Transverse colon (tissue), 4 donors: ENCODE results near the genes CYP2A13, CCDC97 and RPS19.

DNA sequence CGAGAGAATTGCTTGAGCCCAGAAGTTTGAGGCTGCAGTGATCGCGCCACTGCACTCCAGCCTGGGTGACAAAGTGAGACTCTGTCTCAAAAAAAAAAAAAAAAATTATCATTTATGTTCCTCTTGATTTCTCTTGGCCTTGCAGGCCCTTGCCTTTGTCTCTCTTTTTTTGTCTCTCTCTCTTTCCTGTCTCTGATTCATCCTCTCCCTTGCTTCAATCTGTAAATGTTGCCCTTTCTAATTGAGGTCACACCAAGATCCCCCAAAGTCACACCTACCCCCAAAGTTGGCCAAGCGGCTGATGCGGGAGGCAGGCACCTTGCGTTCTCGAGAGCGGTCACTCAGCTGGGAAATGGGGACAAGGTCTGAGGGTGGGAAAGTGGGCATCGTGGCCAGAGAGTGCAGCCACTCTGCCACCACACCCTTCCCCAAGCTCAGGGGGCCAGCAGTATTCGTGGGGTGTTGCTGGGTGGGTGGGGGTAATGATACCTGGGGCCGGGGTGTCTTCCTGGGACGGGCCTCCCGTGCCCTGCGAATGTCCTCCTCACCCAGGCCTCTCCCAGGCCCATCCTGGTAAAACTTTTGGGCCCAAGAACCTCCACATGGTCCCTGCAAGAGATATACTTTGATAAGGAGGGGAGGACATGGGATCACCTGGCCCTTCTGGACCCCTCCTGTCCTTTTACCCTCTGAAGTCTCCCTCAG, 2.7 kb downstream of the COQ8B start:
- PRO-cap = no peak
- RAMPAGE, long total RNA, 4 experiments = start-site peak on the minus strand in 1 of 4 experiments, centred at position 568 of the sequence, 9 reads per replicate

DNA sequence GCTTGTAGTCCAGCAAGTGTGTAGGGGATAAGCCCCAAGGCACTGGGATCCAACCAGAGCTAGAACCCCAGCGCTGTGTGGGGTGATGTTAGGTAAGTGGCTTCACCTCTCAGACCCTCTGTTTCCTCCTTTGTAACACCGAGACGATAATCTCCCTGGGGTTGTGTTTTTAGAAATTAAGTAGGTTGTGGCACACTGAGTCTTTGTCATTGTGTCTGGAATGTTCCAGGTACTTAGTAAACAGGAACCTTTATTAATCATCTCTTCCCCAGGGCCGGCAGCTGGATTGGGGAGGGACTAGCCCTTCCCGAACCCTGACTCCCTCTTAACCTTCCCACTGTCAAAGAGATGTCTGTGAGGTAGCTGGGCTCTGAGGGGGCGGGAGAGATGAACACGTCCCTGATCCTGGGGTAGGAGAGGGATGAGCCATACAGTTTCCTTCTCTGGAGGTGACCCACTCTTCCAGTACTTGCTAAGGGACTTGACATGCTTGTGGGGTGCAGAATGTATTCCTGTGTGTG, 5.3 kb downstream of the ITPKC start:
- PRO-cap = no peak
- RAMPAGE, long total RNA, 4 experiments = no peak in any of the 4 experiments

GRCh38 chr19:40800362-40800666, 1.3 kb downstream of the EGLN2 start:
- PRO-cap = no peak
- RAMPAGE, long total RNA, 4 experiments = no peak in any of the 4 experiments

DNA sequence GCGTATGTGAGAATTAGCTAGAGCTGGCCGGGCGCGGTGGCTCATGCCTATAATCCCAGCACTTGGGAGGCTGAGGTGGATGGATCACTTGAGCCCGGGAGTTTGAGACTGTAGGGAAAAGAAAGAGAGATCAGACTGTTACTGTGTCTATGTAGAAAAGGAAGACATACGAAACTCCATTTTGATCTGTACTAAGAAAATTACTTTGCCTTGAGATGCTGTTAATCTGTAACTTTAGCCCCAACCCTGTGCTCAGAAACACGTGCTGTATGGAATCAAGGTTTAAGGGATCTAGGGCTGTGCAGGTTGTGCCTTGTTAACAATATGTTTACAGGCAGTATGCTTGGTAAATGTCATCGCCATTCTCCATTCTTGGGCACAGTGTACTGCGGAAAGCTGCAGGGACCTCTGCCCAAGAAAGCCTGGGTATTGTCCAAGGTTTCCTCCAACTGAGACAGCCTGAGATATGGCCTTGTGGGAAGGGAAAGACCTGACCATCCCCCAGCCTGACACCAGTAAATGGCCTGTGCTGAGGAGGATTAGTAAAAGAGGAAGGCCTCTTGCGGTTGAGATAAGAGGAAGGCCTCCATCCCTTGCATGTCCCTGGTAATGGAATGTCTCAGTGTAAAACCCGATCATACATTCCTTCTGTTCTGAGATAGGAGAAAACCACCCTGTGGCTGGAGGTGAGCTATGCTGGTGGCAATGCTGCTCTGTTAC, 23.7 kb downstream of the EGLN2 start:
- PRO-cap = no peak
- RAMPAGE, long total RNA, 4 experiments = no peak in any of the 4 experiments

GRCh38 chr19:41088071-41088546, at the start of gene CYP2A13:
CYP2A13 (plus strand) TSS chr19:41088451.
- PRO-cap = no peak
- RAMPAGE, long total RNA, 4 experiments = no peak in any of the 4 experiments

- PRO-cap = bidirectional peak, plus-strand start at chr19:41174499, minus-strand start at chr19:41174246
- RAMPAGE, long total RNA, 4 experiments = no peak in any of the 4 experiments
Measured at GRCh38 chr19:41174087-41175105, 18.6 kb upstream of the CYP2S1 start.

GRCh38 chr19:41309678-41310813, at the start of gene CCDC97:
CCDC97 (plus strand) TSS chr19:41310172.
- PRO-cap = bidirectional peak, plus-strand start at chr19:41310228, minus-strand start at chr19:41310115; bidirectional peak, plus-strand start at chr19:41310462, minus-strand start at chr19:41310387
- RAMPAGE, long total RNA, 4 experiments = start-site peak on the plus strand in 2 of 4 experiments, at chr19:41310142-41310217 at its widest, 32 to 52 reads per replicate

DNA sequence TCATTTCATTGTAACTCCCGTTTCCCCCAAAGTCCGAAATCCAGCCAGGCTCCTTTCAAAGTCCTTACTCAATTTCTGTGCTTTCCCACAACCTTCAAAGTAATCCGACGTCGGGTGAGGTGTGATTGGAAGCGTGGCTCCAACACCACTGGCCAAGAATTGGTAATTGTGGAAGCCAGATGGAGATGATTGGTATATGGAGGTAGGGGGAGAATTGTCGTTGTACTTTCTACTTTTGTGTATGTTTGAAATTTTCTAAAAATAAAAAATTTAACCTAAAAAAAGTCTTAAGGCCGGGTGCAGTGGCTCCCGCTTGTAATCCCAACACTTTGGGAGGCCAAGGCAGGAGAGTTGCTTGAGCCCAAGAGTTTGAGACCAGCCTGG, 834 bp downstream of the CCDC97 start:
- PRO-cap = no peak
- RAMPAGE, long total RNA, 4 experiments = no peak in any of the 4 experiments

GRCh38 chr19:41328185-41329504, 18.7 kb downstream of the CCDC97 start:
- PRO-cap = unidirectional peak, minus-strand start at chr19:41328707
- RAMPAGE, long total RNA, 4 experiments = no peak in any of the 4 experiments

DNA sequence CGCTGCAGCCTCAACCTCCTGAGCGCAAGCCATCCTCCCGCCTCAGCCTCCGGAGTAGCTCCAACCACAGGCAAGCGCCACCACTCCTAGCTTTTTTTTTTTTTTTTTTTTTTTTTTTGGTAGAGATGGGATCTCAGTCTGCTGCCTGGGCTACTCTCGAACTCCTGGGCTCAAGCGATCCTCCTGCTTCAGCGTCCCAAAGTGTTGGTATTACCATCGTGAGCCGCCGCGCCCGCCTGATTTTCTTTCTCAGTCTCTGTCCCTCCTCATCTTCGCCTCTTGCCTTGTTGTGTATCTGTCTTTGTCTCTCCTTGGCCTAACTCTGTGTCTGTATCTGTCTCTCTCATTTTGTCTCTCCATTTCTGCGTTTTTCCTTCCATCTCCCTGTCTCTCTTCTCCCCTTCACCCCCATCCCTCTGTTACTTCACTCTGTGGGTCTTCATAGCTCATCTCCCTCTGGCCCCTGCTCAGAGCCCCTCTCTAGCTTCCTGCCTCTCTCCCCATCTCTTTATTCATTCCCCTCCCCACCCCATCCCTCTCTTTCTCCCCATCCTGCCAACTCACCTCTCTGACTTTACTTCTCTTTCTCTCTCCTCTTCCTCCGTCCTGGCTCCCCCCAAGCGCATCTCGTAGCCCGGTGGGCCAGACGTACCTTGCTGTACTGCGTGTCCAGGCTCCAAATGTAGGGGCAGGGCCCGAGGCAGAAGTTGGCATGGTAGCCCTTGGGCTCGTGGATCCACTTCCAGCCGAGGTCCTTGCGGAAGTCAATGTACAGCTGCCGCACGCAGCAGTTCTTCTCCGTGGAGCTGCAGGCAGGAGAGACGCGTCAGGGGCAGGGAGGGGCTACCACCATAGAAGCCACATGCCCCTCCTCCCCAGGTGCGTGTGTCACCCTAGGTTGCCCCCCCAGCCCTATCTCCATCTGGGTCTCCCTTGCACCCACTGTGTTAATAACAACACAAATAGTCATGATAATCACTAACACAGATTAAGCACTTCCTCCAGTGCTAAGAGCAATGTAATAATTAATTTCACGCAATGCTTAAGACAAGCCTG, 21.8 kb downstream of the CCDC97 start:
- PRO-cap = no peak
- RAMPAGE, long total RNA, 4 experiments = no peak in any of the 4 experiments

DNA sequence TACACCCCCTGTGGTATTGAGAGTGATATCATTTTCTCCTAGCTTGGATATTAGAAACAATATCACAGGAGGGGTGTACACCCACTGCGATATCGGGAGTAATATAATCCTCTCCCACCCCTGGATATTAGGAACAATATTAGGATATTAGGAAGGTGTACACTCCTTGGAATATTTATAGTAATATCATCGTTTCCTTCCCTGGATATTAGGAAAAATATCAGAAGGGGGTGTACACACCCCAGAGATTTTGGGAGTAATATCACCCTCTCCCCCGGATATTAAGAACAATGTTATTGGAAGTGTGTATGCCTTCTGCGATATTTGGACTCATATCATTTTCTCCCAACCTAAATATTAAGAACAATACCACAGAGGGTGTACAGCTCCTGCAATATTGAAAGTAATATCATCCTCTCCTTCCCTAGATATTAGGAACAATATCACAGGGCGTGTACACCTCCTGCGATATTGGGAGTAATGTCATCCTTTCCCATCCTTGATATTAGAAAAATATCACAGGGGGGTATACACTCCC, 24.6 kb downstream of the ERICH4 start:
- PRO-cap = no peak
- RAMPAGE, long total RNA, 4 experiments = no peak in any of the 4 experiments

DNA sequence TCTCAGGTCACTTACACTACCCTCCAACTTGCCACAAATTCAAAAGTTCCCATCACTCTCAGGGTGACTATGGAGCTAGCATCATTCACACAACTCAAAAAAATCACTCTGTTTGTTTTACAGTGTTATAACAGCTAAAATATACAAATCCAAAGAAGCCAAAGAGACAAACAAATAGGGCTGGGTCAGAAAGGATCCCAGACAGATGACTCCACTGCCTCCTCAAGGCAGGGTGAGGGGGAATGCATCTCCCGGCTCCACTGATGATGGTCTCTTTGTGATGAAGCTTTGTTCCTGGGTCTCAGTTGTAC, 54.3 kb downstream of the ERICH4 start:
- PRO-cap = unidirectional peak, minus-strand start at position 258 of the sequence
- RAMPAGE, long total RNA, 4 experiments = no peak in any of the 4 experiments

DNA sequence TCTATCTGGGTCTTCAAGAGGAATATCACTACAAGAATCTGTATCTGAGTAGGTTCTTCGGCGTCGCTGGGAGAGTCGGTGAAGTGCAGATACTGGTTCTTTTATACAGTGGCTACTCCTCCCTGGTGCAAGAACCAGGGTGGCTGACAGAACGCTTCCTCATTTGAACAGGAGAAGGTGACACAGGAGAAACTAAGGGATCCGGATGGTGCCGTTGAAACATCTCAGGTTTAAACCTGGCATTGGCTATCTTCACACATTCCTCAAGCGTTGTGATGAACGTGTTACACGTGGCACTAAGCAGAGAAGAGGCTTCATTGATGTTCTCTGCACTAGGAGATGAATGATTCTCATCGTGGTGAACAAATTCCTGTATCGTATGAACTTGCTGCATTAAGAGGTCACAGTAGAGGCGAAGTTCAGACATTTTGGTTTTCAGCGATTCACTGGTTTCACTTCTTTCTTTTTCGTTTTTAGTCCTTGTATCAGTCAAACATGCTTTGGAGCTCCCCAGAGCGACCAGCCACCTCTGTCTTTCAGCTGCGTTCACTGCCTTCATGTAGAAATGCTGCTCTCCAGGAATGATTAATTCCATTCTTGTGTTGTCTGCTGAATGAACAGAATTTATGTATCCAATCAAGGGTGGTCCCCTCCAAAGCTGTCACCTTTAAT, 54.7 kb upstream of the CEACAM21 start:
- PRO-cap = no peak
- RAMPAGE, long total RNA, 4 experiments = no peak in any of the 4 experiments

GRCh38 chr19:41545521-41545972, 30.4 kb upstream of the CEACAM21 start:
- PRO-cap = no peak
- RAMPAGE, long total RNA, 4 experiments = no peak in any of the 4 experiments

DNA sequence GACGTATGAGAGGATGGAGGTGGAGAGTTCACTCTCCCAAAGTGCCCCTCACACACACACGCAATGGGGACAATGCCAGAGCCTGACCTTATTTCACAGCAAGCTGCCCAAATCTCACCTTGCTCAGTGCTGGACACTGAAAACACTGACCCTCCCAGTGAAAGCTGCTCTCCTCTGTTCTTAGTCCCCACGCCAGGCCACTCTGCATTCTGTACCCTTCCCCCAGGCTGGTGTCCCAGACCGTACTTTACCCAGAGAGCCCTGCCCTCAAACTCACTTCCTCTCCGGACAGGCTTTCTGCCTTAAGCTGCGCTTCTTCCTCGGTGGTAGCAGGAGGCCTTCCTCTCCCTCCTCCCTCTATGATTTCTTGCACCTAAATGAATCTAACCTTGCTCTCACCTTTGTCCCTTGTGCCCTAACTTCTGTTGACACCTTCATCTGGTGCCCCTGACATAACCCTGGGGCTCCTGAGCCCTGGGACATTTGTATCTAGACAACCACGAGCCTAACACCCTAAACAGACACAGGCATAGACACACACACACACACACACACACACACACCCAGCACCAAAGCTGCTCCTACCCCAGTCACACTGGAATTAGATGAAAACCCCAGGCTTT, 29.6 kb upstream of the CEACAM21 start:
- PRO-cap = bidirectional peak, plus-strand start at position 276 of the sequence, minus-strand start at position 275 of the sequence
- RAMPAGE, long total RNA, 4 experiments = no peak in any of the 4 experiments

GRCh38 chr19:41663255-41663701, 24.8 kb downstream of the CEACAM7 start:
- PRO-cap = no peak
- RAMPAGE, long total RNA, 4 experiments = start-site peak on the minus strand in 1 of 4 experiments, at chr19:41663240-41663375 at its widest, 52 reads per replicate

- PRO-cap = bidirectional peak, plus-strand start at chr19:41784696, minus-strand start at chr19:41784533
- RAMPAGE, long total RNA, 4 experiments = no peak in any of the 4 experiments
Measured at GRCh38 chr19:41784265-41784932, 12.0 kb upstream of the CEACAM3 start.

DNA sequence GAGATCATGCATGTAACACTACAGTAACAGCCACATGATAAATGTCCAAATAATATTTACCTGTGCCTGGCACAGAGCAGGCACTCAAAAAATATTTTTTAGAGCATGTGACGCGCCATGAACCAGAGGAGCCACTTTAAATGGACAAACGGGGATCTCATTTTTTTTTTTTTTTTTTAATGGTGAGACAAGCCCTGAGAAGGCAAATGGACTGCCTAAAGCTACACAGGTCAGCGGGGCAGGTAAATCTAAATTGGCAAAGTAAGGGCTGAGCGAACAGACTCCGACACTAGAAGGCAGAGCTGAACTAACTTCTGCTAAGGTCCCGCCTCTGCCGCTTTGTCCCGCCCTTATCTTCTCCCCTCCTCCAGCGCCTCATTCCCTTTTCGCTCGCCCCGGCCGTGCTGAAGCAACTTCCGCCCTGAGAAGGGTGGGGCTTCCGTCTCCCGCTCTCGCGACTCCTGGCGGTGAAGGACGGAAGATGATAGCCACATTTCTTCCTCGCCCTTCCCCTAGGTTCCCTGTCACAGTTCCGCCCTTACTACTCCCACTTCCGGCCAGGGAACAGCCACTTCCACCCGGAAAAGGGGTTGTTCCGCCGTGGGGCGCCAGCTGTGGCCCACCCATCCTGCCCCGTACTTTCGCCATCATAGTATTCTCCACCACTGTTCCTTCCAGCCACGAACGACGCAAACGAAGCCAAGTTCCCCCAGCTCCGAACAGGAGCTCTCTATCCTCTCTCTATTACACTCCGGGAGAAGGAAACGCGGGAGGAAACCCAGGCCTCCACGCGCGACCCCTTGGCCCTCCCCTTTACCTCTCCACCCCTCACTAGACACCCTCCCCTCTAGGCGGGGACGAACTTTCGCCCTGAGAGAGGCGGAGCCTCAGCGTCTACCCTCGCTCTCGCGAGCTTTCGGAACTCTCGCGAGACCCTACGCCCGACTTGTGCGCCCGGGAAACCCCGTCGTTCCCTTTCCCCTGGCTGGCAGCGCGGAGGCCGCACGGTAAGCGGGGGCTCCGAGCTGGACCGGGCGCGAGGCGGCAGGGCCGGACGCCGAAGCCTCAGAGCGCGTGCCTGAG, at the start of gene RPS19:
TSS of gene RPS19 (plus strand) at position 973 of the 1,083 bp plus-strand sequence.
- PRO-cap = bidirectional peak, plus-strand start at position 550 of the sequence, minus-strand start at position 341 of the sequence; bidirectional peak, plus-strand start at position 973 of the sequence, minus-strand start at position 815 of the sequence
- RAMPAGE, long total RNA, 4 experiments = start-site peak on the plus strand in 1 of 4 experiments, centred at position 974 of the sequence, 5,836 reads per replicate

- PRO-cap = no peak
- RAMPAGE, long total RNA, 4 experiments = no peak in any of the 4 experiments
Measured at GRCh38 chr19:41935837-41936225, 7.6 kb upstream of the ERFL start.

DNA sequence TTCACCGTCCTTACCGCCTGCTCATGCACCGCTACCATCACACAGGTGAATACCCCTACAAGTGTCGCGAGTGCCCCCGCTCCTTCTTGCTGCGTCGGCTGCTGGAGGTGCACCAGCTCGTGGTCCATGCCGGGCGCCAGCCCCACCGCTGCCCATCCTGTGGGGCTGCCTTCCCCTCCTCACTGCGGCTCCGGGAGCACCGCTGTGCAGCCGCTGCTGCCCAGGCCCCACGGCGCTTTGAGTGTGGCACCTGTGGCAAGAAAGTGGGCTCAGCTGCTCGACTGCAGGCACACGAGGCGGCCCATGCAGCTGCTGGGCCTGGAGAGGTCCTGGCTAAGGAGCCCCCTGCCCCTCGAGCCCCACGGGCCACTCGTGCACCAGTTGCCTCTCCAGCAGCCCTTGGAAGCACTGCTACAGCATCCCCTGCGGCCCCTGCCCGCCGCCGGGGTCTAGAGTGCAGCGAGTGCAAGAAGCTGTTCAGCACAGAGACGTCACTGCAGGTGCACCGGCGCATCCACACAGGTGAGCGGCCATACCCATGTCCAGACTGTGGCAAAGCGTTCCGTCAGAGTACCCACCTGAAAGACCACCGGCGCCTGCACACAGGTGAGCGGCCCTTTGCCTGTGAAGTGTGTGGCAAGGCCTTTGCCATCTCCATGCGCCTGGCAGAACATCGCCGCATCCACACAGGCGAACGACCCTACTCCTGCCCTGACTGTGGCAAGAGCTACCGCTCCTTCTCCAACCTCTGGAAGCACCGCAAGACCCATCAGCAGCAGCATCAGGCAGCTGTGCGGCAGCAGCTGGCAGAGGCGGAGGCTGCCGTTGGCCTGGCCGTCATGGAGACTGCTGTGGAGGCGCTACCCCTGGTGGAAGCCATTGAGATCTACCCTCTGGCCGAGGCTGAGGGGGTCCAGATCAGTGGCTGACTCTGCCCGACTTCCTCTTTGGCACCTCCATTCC, 4.7 kb downstream of the ZNF574 start:
- PRO-cap = no peak
- RAMPAGE, long total RNA, 4 experiments = start-site peak on the plus strand in 2 of 4 experiments, centred at positions 551 to 629 of the sequence, 7 to 16 reads per replicate